ENCODE results near the genes SNRNP48 and SLC35B3.

- PRO-cap, result no peak
Observed at GRCh38 chr6:7129790-7130163, 22.0 kb downstream of the RREB1 start.

DNA sequence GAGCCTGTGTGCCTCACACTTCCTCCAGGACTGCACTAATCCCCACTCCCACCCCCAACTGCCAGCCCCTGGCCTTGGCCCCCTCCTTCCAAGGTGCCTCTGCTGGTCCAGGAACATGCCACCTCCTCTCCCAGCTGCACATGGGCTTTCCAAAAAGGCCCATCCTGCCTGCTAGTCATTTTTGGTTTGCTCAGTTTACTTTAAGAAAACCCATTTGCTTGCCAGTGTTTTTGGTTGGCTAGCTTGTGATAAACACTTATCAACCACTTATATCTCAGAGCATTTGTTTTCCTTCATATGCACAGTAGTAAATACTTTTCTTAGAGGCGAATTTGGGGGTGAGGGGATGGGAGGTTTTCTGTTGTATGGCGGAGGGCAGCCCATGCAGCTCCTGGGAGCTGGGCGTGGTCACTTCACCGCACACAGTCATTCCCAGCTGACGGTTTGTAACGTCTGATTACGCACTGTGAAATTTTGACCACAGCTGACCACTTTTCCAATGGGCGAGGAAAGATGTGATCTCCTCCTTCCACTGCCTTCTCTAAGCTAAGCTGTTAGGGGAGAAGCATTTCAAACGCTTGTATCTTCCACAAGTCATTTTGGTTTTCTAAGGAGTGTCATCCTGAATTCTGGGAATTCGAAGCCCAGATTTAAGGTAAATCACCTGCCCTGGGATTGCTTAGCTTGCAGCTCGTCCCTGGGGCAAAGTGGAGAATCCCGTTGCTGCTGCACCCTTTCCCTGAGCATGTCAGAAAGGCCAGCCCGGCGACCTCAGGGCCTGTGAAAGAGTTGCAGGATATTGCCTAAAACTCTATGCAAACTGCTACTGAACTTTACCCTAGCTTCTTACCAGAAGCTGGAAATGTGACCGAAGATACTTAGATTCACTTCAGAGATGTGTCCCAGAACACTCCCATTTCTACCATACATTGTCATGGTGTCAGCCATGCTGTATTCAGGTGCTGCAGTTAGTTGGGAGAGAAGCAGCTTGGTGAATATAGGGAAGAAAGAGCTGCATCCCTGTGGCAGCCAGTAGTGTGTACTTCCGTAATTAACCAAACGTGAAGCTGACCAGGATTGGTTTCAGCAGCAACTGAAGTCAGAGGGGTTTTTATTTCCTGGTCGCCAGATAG lies 58.7 kb downstream of the RREB1 start:
- PRO-cap, result no peak

- PRO-cap, result no peak
Observed at GRCh38 chr6:7215703-7216361, 97.2 kb downstream of the SSR1 start.

GRCh38 chr6:7216853-7217896 lies 95.8 kb downstream of the SSR1 start:
- PRO-cap, result no peak

- PRO-cap, result no peak
Observed at GRCh38 chr6:7229503-7230133, 83.4 kb downstream of the SSR1 start.

DNA sequence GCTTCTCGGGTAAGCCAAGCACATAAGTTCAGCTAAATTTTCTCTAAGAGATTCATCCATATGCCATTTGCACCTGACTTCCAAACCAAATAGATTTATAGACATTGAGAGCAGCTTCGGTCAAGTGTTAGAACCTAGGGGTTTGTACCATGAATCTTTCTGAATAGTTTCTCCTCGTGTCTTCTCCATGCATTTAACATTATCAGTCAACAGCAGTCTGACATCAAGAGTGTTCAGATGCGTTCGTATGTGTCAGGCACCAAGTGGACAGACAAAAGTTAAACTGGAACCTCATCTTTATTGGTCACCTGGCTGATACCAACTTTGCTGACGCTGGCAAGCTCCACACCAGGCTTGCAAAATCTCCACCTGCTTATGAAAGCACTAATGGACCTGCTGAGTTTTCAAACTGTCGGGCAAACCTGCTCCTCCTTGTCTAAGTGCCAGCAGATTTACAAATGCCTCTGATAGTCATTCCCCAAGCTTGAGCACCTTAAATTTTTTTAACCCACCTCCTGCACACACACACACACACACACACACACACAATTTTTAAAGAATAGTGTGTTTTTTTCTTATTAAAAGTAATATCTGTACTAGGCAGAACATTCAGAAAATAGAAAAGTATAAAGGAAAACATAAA lies 28.0 kb upstream of the DSP start:
- PRO-cap, result no peak

DNA sequence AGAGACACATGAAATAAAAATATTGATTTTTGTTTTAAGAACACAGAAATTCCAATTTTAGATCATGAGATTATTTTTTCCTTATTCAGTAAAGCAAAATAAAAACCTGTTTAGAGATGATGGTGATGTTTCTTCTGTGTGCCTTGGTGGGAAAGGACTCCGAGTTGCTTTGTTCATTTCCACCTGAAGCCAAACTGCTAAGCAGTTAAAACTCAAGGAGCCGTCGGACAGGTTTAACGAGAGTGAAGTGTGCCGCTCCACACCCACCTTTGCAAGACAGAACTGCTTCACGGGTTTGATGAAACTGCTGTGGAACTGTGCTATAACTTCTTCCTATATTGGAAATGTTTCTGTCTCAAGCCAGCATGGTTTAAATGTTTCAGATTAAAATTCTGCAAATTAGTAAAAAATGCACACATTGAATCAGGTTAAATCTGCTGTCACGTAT lies 9.3 kb upstream of the DSP start:
- PRO-cap, result no peak

- PRO-cap, result bidirectional peak, plus-strand start at chr6:7590198, minus-strand start at chr6:7590077
Observed at GRCh38 chr6:7589825-7590906, at the start of gene SNRNP48. Gene SNRNP48 (plus strand): TSS chr6:7590198.

GRCh38 chr6:7881220-7882211 lies 29.1 kb downstream of the TXNDC5 start:
- PRO-cap, result no peak

GRCh38 chr6:7891552-7892135 lies 18.9 kb downstream of the TXNDC5 start:
- PRO-cap, result no peak

GRCh38 chr6:8100253-8100790 lies 2.0 kb downstream of the EEF1E1 start:
- PRO-cap, result no peak

GRCh38 chr6:8107981-8108696 lies 5.8 kb upstream of the EEF1E1 start:
- PRO-cap, result no peak

- PRO-cap, result bidirectional peak, plus-strand start at chr6:8435662, minus-strand start at chr6:8435534
Observed at GRCh38 chr6:8434582-8435730, at the start of gene SLC35B3. Gene SLC35B3 (minus strand): TSS chr6:8435545.

DNA sequence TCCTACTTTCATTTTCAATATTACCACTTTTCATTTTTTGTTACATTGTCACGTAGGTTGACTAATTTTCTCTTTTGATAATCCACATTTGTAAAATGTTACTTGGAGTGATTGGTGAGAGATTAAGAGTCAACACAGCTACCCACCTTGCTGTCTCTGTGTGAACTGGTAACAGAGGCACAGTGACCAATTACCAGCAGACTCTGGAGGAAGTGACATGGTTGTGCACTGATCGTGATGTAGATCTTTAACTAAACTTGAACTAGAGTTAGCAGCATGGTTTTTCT lies 308.0 kb upstream of the SLC35B3 start:
- PRO-cap, result no peak

- PRO-cap, result no peak
Observed at GRCh38 chr6:8776267-8776747, 341.0 kb upstream of the SLC35B3 start.

DNA sequence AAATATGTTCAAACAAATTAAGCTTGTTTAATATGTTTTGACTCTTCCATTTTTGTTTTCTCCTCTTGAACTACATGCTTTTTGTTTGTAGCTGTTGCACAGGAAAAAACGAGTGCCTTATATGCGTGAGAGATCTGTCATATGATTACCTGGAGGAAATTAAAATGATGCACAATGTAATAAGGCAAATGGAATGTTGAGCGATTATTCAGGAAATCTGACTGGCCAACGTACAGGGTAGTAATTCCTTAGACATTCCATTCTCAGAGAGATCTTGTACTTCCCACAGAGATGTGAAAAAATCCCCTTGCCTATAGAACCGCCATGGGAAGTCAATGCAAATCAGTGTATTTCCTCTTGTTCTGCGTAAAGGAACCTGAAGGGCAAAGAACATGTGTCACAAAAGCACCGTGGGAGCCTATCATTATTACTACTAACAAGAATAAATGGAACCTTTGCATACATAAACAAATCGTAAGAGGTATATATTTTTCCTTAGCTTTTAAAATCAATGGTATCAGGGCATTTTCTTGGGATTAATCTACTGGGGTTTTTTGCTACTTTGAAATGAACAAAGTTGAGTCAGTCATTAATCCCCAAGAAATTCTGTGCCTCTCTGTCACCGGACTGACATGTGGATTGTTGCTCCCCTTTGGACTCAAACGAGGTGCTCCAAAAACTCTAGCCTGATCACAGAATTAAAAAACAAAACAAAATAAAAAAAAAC lies 911.4 kb downstream of the TFAP2A start:
- PRO-cap, result no peak

GRCh38 chr6:9810512-9811037 lies 604.3 kb downstream of the TFAP2A start:
- PRO-cap, result no peak

DNA sequence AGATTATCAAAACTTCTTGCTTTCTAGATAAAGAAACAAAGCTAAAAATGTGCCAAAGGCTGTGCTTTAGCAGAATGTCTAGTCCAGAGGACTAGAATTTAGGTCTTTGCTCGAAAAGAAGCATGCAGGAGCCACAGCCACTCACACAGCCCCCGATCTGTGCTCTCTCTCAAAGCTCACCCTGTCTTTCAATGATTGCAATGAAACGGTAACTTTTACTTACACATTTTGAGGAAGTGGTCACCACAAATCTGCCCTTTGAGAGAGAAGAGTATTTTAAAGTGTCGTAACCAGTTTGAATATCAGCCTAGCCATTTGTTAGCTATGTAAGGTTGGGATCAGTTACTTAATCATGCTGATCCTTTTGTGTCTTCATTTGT lies 209.0 kb downstream of the TFAP2A start:
- PRO-cap, result no peak

DNA sequence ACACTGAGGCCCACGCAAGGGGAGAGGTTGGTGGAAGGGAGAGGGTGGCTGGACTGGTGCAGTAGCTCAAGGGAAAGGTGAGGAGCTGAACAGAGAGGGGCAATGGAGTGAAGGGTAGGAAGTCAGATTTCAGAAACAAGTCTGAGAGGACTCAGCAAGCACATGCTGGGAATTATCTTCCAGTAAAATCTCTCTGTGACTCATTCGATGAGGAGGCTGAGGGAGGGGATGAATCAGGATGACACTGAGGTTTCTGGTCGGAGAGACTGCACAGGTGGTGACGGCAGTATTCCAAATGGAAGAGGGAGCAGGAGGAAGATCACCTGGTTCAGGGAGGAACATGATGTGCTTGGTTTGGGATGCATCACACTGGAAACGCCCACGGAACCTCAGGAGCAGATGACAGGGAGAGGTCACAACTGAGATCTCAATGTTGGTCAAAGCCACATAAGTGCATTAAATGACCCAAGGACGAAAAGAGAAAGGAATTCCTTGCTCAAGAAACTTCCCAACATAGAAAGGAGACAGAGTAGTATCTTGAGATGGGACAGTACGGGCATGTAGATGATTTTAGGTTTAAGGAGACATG lies 67.1 kb downstream of the TFAP2A start:
- PRO-cap, result no peak

DNA sequence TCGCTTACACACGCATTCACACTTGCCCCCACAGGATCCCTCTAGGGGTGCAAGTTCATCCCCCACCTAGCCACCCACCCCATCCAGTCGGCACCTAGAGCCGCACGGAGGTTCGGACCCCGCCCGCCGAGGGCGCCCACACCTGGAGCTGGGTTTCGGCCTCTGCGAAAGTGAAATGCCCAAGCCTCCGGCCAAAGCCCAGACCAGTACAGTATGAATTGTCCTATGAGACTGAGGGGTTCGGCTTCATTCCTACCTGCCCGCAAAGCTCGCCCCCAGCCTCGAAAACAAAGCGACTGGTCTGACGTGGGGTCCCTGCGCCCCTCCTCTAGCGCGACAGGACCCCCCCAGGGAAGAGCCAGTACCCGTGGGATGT lies 1.6 kb downstream of the TFAP2A start:
- PRO-cap, result no peak